Epithelial cell of proximal tubule (primary cell): ENCODE measurements around the genes LRRC3C and GSDMA.

- RAMPAGE, long total RNA = no peak
- RRBS = no CpG with 5 or more reads among the region's 6 CpGs
Measured at GRCh38 chr17:39712247-39712783, 12.5 kb downstream of the ERBB2 start.

- RAMPAGE, long total RNA = no peak
- RRBS = 97% methylated on average over 5 of the region's 25 CpGs
Measured at GRCh38 chr17:39724519-39725600, 5.5 kb downstream of the MIEN1 start.

DNA sequence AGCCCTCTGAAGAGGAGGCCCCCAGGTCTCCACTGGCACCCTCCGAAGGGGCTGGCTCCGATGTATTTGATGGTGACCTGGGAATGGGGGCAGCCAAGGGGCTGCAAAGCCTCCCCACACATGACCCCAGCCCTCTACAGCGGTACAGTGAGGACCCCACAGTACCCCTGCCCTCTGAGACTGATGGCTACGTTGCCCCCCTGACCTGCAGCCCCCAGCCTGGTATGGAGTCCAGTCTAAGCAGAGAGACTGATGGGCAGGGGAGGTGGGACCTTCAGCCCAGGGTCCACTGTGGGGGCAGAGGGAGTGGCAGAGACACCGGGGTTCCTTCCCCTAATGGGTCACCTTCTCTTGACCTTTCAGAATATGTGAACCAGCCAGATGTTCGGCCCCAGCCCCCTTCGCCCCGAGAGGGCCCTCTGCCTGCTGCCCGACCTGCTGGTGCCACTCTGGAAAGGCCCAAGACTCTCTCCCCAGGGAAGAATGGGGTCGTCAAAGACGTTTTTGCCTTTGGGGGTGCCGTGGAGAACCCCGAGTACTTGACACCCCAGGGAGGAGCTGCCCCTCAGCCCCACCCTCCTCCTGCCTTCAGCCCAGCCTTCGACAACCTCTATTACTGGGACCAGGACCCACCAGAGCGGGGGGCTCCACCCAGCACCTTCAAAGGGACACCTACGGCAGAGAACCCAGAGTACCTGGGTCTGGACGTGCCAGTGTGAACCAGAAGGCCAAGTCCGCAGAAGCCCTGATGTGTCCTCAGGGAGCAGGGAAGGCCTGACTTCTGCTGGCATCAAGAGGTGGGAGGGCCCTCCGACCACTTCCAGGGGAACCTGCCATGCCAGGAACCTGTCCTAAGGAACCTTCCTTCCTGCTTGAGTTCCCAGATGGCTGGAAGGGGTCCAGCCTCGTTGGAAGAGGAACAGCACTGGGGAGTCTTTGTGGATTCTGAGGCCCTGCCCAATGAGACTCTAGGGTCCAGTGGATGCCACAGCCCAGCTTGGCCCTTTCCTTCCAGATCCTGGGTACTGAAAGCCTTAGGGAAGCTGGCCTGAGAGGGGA lies 2.7 kb downstream of the MIEN1 start:
- RAMPAGE, long total RNA = no peak
- RRBS = no CpG with 5 or more reads among the region's 20 CpGs

- RAMPAGE, long total RNA = no peak
- RRBS = under 1% methylated on average over 6 of the region's 22 CpGs
Measured at GRCh38 chr17:39738059-39738500, 342 bp downstream of the GRB7 start.

DNA sequence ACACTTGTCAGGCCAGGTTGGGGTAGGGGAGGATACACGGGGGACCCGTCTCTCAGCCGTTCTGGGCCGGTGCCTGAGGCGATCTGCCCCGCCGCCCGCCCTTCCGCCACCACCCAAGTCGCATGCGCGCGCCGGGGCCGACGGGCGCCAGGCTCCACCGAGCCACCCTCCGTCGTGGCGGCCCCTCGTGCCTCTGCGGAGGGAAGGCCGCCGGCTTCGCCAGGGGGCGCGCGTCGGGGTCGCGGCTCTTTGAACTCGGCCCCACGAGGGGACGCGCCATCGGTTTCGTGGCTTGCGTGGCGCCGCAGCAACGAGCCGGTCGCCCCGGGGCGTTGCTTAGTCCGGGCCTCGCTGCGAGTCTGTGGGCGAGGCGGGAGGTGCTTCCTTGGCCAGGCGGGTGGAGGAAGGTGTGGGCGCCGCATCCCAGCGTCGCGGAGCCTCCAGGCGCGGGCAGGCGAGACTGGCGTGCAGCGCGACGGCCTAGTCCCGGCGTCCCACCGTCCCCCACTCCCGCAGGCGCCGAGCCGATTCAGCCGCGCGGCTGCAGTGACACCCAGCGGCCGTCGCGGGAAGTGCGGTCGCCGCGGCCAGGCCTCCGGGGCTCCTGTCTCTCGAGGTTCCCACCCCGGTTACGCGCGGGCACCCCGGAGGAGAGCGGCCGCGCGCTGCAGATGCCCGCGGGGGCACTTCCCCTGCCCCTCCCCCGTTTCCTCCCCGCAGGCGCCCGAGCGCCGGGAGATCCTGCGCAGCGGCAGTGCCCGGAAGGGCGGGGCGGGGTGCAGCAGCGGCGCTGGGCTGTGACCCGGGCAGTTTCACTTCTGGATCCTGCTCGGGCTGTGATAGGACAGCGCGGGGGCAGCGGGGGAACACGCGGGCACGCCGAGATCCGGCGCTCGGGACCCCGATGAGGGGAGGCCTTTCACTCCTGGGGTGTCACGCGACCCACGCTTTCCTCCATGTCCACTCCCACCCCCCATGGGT lies 16.4 kb downstream of the GRB7 start:
- RAMPAGE, long total RNA = no peak
- RRBS = 2% methylated on average over 72 of the region's 124 CpGs

- RAMPAGE, long total RNA = no peak
- RRBS = no CpG with 5 or more reads among the region's 5 CpGs
Measured at GRCh38 chr17:39917641-39917969, 830 bp downstream of the GSDMB start.

DNA sequence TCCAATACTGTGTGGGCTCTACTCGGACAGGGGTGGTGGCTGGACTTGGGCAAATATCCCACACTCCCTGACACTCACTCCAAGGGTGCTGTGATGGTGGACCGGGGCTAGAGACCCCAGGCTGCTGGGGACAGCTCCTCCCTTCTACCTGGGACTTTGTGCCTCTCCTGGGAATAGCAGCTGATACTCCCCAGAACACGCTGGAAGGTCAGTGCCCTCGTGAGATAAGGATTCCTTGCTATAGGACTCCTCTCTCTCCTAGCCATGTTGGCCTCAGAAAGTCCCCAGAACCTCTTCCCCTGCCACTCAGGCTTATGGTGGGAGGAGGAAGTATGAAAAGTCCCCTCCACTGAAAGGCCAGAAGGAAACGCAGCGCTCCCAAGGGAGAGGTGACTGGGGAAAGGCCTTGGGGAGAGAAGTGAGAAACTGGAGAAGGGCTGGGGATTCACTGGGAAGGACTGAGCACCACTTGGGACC lies 1.8 kb upstream of the GSDMB start:
- RAMPAGE, long total RNA = no peak
- RRBS = no CpG with 5 or more reads among the region's 6 CpGs

DNA sequence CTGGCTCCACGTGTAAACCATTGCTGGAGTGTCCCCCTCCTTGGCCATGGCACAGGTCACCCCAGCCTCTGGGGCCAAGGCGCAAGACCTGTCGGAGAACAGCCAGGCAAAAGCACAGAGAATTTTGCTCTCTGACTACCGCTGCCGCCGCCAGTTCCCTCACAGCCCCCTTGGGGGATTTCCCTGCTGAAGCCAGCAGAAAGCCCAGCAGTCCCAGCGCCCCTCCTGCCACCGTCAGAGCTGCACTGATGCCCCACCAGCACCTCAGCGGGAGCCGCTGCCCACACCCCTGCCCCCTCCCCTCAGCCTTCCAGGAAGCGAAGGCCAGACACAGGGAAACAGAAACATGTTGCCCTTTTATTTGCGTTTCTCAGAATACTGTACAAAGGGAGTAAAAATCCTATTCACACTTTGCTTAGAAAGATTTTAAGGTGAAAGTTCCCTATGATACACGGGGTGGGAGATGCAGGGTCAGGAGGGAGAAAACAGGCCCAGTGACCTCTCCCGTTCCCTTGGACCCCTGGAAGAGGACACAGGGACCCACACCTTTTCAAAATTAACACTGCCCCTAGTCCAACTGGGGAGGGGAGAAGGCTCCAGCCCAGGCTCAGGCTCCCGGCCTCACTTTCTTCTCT lies 2.4 kb upstream of the GSDMB start:
- RAMPAGE, long total RNA = no peak
- RRBS = no CpG with 5 or more reads among the region's 15 CpGs

- RAMPAGE, long total RNA = no peak
- RRBS = 3% methylated on average over 18 of the region's 57 CpGs
Measured at GRCh38 chr17:39927466-39928444, at the start of gene LRRC3C. TSS of gene LRRC3C (plus strand) at chr17:39927732.

GRCh38 chr17:39962729-39963334 lies at the start of gene GSDMA:
TSS of gene GSDMA (plus strand) at chr17:39963004.
- RAMPAGE, long total RNA = no peak
- RRBS = no CpG with 5 or more reads among the region's 6 CpGs

DNA sequence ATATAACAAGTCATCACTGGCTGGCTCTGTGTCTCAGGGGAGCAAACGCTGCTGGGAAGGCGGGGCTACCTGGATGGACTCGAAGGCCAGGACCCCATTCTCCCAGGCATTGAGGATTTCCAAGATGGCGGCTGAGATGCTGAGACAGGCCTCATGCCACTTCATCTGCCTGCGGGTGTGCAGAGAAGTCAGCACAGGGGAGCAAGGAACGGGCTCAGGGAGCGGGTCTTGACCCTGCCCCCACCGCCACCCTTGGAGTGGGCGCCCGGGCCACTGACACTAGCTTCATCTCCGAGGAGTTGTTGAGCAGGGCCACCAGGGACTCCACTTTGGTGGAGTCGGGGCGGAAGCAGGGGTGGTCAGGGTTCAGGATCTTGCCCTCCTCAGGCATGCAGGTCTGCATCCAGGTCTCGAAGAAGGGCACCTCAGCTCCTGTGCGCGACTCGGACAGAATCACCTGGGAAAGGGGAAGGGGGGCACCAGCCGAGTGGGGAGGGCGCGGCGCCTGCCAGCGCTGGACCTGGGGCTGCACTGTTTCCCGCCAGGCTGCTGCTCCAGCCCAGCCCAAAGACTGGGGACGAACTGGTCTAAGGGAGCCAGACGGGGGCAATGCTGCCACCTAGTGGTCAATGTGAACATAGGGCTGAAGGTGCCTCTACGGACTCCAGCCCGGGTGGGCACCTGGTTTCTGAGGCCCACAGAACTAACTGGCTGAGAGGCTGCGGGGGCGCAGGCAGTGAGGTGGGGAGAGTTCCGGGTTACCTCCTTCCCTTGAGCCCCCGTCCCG lies 11.5 kb downstream of the CSF3 start:
- RAMPAGE, long total RNA = no peak
- RRBS = 11% methylated on average over 5 of the region's 32 CpGs

DNA sequence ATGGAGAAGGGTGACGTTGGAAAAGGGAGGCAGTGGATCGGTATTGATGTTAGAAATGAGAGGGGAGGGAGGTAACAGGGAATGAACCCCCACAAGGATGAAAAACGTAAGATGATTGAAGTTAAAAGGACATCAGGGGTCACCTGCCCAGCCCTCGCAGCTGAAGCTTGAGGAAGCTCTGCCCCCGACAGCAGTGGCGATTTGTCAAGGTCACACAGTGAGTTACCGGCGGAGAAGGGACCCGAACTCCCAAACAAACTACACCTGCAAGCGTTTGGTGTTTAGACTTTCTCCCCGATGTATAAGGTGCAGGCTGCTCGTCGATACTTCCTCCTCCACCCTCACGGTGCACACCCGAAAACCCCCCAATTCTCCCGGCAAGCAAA lies 529 bp upstream of the THRA start:
- RAMPAGE, long total RNA = no peak
- RRBS = 8% methylated on average over 1 of the region's 16 CpGs

DNA sequence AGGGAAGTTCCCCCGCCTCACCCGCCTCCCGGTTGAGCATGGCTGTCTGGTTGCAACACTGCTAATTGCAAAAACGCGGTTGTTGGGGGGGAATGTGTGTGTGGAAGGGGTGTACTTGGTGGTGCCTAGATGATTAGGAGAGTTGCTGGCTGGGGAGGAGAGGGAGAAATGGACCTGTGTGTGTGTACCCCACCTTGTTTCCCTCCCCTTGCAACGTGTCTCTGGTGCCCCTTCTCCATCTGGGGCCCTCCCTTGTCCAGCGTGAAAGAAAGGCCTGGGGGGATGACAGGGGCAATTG lies 781 bp downstream of the THRA start:
- RAMPAGE, long total RNA = no peak
- RRBS = no CpG with 5 or more reads among the region's 7 CpGs

GRCh38 chr17:40095893-40096699 lies 4.3 kb downstream of the NR1D1 start:
- RAMPAGE, long total RNA = no peak
- RRBS = 100% methylated on average over 1 of the region's 20 CpGs

- RAMPAGE, long total RNA = no peak
- RRBS = no CpG with 5 or more reads among the region's 4 CpGs
Measured at GRCh38 chr17:40109985-40110992, 9.9 kb upstream of the NR1D1 start.

- RAMPAGE, long total RNA = no peak
- RRBS = 0% methylated on average over 9 of the region's 34 CpGs
Measured at GRCh38 chr17:40120974-40121693, 637 bp upstream of the MSL1 start.

DNA sequence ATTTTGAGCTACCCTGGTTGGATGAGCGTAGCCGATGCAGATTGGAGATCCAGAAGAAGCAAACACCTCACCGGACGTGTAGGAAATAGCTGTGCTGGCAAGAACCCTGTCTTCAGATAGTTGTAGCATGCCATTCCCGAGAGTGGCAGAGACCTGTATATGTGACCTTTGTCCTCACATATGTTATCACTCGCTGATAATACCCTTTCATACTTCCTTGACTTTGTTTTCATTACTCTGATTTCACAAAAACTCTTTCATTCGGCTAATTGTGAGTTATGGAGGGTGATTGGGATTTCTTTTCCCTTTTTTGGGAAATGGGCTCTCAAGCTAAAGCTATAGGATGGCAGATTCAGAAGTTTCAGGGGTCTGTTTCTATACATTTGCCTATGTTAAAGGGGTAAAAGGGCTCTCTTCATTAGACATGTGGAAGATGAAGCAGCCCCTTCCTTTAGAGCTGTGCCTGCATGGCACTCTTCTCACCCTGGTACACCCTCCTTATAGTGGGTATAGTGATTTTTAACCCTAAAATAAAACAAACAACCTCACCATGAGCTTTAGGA lies 6.0 kb upstream of the CASC3 start:
- RAMPAGE, long total RNA = no peak
- RRBS = no CpG with 5 or more reads among the region's 7 CpGs

DNA sequence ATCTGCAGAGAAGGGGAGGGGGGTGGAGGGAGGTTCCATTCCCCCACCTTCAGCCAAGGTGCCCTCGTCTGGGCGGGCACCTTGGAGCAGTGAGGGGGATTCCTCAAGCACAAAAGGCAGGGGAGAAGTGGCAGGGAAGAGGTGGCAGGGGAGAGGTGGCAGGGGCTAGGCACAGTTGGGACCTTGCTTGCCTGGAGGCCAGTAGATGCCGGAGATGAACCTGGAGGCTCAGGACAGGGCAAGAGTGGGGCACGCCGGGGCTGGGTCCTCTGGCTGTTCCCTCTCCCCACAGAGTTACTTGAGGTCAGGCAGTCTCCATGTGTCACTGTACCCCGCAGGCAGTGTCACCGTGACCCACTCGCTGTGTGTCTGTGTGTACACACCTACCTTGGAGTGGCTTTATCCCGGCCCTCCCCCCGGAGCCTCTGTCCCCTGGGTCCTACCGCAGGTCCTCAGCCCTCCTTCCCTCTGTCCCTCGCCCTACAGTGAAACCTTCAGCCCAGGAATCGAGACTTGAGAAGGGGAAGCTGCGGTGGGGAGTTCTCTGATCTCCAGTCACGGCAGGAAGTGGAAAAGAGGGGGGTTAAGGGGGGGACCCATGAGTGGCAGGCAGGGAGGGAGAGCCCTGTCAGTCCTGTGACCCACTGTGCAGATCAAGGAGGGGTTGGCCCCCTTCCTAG lies 13.3 kb downstream of the RARA start:
- RAMPAGE, long total RNA = no peak
- RRBS = 20% methylated on average over 1 of the region's 15 CpGs

DNA sequence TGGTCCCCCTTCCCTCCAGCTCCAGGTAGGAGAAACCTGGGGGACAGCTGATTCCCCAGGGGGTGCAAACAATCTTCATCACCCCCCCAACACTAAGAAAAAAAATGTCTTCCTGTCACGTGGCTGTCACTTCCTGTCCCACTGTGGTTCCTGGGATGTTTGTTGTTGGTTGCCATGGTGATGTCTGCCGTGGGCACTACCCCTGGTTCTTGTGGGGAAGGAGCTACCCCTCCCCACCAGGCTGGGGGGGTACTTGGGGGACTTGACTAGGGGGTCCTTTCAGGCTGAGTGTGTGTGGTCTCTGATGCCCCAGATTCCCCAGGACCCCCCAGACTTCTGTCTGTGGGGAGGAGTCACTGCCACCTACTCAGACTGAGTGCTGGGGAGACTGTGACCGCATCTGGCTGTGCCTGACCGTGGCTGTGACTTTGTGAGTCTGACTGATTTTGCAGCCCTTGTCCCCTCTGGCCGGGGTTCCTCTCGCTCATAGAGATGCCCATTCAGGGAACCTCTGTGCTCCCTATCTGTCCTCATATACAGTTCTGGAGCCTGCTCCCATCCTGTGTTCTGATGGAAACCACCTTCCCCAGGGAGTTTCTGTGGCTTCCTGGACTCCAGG lies 14.0 kb downstream of the RARA start:
- RAMPAGE, long total RNA = no peak
- RRBS = no CpG with 5 or more reads among the region's 6 CpGs

DNA sequence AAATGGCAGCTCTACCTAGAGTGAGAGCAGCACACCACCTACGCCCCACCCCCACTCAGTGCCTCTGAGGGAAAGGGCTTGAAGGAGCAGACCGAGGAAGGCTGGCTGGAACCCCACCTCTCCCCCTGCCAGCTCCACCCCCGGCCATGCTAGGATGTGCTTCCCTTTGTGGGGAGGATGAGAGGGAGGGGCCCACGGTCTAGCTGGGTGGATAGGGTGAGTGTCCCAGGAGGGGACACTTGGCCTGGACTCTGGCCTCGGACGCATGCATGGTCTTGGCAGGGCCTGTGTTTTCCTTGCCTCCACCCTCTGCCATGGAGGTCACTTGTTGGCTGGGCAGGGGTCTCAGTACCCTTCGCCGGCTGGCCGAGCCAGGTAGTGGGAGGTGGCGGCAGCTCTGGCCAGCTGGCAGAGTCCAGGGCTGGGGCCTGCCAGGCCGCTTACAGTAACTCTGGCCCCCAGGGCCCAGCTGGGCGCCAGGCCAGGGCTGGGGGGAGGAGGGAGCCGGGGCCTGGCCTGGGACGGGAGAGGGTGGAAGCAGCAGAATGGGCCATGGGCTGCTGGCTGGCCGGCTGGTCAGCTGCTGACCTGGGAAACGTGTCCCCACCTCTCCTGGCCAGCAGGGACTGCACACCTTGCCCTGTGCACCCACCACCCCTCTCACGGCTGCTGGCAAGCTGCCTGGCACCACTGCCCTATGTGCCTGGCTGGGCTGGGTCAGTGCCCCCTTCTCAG lies 22.9 kb downstream of the RARA start:
- RAMPAGE, long total RNA = no peak
- RRBS = 4% methylated on average over 3 of the region's 17 CpGs